Mesothelial cell of epicardium (in vitro differentiated cells): ENCODE measurements around a stretch of chr11.

DNA sequence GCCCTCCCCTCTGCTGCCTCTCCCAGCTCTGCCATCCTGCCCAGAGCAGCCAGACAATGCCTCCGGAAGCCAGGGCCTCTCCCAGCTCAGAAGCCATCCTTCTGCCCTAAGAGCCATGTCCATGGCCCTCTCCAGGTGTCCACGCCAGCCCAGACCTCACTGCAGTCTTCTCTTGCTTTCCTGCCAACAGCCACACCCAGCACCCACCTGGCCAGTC lies 34.5 kb upstream of the SCYL1 start:
- PRO-cap, result no peak

DNA sequence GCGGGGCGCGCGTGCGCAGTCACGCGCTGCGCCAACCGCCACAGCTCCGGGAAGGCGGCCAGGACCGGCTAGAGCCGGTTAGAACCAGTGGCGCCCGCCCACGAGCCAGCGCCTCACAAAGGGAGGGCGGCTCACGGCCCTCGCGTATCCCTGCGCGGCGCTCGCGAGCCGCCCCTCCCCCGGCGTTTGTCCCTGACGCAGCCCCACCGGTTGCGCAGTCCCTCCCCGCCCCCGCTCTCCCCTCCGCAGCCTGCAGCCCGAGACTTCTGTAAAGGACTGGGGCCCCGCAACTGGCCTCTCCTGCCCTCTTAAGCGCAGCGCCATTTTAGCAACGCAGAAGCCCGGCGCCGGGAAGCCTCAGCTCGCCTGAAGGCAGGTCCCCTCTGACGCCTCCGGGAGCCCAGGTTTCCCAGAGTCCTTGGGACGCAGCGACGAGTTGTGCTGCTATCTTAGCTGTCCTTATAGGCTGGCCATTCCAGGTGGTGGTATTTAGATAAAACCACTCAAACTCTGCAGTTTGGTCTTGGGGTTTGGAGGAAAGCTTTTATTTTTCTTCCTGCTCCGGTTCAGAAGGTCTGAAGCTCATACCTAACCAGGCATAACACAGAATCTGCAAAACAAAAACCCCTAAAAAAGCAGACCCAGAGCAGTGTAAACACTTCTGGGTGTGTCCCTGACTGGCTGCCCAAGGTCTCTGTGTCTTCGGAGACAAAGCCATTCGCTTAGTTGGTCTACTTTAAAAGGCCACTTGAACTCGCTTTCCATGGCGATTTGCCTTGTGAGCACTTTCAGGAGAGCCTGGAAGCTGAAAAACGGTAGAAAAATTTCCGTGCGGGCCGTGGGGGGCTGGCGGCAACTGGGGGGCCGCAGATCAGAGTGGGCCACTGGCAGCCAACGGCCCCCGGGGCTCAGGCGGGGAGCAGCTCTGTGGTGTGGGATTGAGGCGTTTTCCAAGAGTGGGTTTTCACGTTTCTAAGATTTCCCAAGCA lies 27.1 kb upstream of the SCYL1 start:
- PRO-cap, result bidirectional peak, plus-strand start at position 215 of the sequence, minus-strand start outside the sequence; bidirectional peak, plus-strand start at position 336 of the sequence, minus-strand start at position 270 of the sequence

GRCh38 chr11:65499187-65499944 lies 25.5 kb upstream of the SCYL1 start:
- PRO-cap, result no peak

DNA sequence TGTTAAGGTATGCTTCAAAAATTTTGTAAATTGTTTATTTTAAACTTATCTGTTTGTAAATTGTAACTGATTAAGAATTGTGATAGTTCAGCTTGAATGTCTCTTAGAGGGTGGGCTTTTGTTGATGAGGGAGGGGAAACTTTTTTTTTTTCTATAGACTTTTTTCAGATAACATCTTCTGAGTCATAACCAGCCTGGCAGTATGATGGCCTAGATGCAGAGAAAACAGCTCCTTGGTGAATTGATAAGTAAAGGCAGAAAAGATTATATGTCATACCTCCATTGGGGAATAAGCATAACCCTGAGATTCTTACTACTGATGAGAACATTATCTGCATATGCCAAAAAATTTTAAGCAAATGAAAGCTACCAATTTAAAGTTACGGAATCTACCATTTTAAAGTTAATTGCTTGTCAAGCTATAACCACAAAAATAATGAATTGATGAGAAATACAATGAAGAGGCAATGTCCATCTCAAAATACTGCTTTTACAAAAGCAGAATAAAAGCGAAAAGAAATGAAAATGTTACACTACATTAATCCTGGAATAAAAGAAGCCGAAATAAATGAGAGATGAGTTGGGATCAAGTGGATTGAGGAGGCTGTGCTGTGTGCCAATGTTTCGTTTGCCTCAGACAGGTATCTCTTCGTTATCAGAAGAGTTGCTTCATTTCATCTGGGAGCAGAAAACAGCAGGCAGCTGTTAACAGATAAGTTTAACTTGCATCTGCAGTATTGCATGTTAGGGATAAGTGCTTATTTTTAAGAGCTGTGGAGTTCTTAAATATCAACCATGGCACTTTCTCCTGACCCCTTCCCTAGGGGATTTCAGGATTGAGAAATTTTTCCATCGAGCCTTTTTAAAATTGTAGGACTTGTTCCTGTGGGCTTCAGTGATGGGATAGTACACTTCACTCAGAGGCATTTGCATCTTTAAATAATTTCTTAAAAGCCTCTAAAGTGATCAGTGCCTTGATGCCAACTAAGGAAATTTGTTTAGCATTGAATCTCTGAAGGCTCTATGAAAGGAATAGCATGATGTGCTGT lies 22.1 kb upstream of the SCYL1 start:
- PRO-cap, result no peak

DNA sequence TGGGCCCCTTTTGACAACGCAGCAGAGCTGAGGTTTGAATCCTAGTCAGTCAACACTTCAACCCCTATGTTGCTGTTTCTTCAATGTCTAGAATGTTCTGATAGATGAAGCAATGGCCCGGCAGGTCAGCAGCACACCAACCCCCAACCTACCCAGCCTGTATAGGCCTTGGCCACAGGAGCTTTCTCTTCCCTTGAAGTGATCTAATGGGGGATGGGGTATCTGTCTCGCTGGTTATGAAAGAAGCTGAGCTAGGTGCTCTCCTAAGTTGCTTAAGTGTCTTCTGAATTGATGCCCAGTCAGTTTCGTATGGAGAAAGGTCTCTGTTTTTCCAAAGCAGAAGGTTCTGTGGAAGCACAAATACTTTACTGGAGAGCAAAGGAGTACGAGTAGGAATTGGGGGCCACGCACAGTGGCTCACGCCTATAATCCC lies 17.4 kb upstream of the SCYL1 start:
- PRO-cap, result no peak

- PRO-cap, result no peak
Measured at GRCh38 chr11:65538899-65539413, 14.1 kb downstream of the SCYL1 start.

DNA sequence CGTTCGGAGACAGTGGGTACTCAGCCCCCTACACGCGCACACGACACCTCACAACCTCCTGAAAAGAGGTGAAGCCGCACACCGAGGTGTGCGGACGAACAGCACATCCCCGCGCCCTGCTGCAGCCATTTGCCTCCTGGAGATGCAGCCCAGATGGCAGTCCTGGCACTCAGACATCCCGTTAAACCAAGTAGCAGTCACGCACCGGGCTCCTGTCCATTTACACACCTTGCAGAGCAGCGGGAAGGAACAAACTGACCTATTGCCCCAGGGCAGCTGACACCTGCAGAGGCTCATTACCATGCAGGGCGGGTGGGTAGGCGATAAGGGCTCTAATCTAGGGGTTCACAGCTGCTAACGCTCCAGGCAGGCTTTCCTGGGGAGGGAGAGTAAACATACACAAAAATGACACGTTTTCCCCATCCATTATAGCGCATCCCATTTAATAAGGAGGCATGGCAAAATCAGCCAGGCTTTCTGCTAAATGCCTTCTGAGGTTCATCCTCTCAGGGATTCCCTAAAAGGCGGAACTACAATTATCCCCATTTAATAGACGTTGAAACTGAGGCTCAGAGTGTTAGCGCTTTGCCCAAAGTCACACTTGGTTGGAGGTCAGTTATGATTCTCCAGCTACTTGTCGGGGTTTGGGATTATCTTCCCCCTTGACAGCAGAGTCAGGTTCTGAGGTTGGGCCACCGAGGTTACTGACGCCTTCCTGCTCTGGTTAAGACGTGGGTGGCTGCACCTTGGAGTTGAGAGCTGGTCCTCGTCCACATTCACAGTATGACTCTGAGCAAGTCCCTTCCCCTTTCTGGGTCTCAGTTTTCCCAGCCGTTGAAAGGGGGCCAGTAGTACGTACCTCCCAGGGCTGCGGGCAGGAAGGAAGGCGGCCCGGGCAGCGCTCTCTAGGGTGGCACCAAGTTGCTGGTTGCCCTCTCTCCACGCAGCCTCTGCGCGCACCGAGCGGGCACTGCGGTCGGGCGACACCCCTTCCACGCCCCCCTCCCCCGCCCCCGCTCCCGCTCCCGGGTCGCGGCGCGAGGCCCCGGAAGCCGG lies 608 bp upstream of the EHBP1L1 start:
- PRO-cap, result no peak

GRCh38 chr11:65639379-65640062 lies 1.6 kb downstream of the SIPA1 start:
- PRO-cap, result unidirectional peak, minus-strand start at chr11:65639697

GRCh38 chr11:65718421-65719346 lies 1.9 kb downstream of the RNASEH2C start:
- PRO-cap, result no peak

- PRO-cap, result unidirectional peak, plus-strand start at chr11:65780182
Measured at GRCh38 chr11:65779429-65780638, 942 bp downstream of the AP5B1 start.

- PRO-cap, result no peak
Measured at GRCh38 chr11:65855863-65856394, 2.1 kb downstream of the CFL1 start.

DNA sequence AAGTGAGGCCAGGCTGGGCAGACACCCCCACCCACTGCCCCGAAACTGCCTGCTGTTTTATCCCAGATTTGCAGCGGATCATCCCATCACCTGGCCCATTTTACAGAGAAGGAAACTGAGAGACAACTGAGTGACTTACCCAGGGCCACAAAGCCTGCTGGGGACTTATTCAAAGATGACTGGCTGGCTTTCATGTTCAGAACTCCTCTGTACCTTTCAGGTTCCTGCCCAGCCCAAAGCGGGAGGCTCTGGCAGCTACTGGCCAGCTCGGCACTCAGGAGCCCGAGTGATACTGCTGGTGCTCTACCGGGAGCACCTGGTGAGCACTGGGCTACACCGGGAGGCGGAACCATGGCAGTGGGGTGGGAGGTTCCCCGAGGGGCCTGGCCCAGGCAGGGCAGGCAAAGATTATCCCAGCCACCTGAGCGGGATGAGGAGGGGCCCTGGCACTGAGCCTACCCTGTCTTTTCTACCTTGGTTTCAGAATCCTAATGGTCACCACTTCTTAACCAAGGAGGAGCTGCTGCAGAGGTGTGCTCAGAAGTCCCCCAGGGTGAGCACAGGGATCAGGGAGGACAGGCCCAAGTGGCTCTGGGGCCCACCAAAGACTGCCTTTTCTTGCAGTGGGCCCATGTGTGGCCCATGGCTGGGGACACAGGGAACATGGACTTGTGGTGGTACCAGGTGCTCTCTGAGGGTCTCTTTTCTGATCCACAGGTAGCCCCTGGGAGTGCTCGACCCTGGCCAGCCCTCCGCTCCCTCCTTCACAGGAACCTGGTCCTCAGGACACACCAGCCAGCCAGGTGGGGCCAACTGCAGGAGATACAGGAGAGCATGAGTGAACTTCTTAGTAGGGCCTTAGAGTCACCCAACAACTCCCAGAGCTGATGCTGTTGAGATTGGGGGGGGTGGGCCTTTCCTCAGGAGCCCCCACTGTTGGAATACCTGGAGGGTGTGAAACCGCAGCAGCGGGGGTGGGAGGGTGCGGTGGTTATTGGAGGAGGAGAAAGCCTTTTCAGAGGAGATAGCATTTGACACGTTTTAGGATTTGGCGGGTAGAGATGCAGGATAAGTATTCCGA lies 1.8 kb downstream of the MUS81 start:
- PRO-cap, result no peak

GRCh38 chr11:65965532-65966747 lies 4.4 kb downstream of the SART1 start:
- PRO-cap, result no peak

DNA sequence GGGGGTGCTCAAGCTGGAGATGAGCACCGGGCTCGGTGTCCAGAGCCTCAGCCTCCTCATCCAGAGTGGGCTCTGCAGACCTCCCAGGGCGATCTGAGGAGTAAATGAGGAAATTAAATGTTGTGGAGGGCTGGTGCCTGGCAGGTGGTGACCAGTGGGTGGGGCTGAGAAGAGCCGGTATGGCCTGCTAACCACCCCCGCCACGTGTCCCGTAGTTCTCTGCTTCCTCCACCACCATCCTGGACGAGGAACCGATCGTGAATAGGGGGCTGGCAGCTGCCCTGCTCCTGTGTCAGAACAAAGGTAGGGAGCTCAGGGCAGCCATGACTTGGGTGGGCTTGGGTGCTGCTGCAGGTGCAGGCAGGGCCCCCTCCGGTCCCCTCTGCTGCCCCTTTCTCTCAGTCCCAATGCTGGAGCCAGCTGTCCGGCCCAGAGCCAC lies 15.3 kb downstream of the SART1 start:
- PRO-cap, result no peak

- PRO-cap, result no peak
Measured at GRCh38 chr11:65988095-65988611, 13.8 kb downstream of the EIF1AD start.

- PRO-cap, result no peak
Measured at GRCh38 chr11:65988809-65989393, 13.1 kb downstream of the EIF1AD start.

GRCh38 chr11:66015313-66016000 lies 3.6 kb downstream of the CST6 start:
- PRO-cap, result no peak

DNA sequence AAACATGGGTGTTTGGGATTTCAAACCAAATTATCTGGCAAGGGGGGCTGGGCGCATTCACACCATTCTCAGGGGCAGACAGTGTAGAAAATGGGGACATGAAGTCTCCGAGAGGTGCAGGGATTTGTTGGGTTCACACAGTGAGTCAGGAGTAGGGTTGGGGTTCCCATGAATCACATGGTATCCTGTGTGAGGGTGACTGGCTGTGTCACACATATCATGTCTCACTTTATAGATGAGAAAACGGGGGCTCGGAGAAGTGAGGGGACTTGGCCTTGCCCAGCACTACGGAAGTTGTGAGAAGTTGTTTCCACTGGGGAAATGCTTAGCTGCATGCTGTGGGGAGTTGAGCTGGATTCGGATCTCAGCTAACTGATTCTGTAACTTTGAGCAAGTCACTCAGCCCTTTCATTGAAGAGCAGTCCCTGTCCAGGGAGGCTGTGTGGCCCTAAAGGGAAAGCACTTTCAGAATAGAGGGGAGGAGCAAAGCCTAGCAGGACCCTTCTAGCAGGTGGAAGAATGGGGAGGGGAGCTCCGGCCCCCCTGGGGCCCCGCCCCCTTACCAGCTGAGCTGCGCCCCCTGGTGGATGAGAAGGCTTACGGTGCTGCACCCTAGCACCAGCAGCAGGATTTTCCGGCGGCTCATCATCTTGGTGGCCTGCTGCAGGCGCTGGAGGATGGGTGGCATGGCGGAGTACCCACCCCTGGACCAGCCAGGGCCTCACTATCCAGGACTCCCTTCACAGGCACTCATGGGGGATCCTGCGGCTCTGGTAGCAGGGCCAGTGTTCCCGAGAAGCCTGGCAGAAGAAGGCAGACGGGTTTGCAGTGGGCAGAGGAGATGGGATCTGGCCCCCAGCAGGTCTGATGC lies 4.0 kb downstream of the GAL3ST3 start:
- PRO-cap, result no peak

DNA sequence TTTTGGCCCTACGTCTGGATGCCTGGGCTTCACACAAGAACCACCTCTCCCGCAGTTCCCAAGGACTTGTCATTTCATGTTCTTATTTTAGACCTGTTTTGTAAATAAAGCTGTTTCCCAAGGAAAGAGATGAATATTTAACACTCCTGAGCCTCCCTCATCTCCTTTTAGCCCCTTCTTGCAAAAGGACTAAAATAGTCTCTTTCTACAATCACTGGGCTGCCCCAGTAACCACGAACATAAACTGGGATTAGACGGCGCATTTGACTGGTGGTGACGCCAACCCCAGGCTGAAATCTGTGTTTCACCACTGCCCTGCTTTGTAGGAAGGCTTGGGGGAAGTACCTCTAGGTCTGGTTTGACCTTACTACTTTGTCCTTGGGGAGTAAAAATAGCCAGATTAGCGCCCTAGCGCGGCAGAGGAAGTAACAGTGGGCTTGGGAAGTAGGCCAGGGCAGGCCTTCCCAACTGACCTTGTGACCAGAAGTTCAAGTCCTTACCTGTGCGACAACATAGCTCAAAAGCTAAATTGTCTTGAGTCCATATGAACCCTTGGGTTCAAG lies 1.2 kb upstream of the PACS1 start:
- PRO-cap, result no peak

DNA sequence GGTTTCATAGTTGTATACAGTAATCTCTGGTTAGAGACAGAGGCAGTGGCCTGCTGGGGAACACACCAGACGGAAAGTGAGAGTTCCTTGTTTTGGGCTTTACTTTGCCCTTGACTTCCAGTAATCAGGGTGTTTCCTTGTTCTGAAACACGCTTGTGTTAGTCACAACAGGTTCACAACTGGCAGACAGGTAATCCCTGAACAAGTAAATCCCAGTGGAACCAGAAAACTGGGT lies 56.0 kb downstream of the PACS1 start:
- PRO-cap, result no peak